ENCODE results near the genes IL23R, SRSF11, CTH, PTGER3 and NEGR1.

DNA sequence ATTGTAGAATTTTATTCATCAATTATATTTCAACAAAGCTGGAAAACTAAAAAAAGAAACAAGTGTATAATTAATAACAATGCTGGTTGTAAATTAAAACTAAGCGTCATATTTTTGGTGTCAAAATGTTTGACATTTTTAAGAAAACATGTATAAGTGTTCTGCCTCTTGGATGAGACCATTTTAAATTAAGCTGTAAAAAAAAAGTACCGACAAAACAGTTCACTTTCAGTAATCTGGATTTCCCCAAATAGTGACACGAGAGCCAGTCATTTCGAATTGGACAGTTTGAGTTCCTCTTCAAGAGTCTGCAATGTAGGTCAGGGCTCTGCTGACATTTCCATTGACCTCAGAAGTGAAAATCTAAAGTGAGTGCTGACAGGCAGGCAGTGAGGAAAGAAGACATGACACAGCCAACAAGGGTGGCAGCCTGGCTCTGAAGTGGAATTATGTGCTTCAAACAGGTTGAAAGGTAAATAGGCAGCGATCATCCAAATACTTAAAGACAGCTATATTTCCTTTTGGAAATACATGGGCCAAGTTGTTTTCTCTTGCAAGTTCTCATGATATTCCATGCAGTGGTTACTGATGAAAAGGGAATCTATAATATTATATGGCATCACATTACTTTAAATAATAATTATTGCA is at the start of gene IL23R:
Gene IL23R, plus strand, starts transcription at position 385 of the 648 bp plus-strand sequence.
- PRO-cap, result no peak
- RRBS, result no CpG with 5 or more reads among the region's 5 CpGs

DNA sequence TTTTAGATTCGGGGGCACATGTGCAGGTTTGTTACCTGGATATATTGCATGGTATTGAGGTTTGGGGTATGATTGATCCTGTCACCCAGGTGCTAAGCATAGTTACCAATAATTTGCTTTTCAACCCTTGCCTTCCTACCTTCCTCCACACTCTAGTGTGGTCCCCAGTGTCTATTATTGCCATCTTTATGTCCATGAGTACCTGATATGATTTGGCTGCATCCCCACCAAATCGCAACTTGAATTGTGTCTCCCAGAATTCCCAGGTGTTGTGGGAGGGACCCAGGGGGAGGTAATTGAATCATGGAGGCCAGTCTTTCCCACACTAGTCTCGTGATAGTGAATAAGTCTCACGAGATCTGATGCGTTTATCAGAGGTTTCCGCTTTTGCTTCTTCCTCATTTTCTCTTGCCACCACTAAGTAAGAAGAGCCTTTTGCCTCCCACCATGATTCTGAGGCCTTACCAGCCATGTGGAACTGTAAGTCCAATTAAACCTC is 41.0 kb downstream of the IL23R start:
- PRO-cap, result no peak
- RRBS, result no CpG with 5 or more reads among the region's 6 CpGs

GRCh38 chr1:67521845-67522409 is 91.7 kb upstream of the SERBP1 start:
- PRO-cap, result no peak
- RRBS, result no CpG with 5 or more reads among the region's 7 CpGs

GRCh38 chr1:67540177-67540860 is 110.1 kb upstream of the SERBP1 start:
- PRO-cap, result no peak
- RRBS, result no CpG with 5 or more reads among the region's 8 CpGs

DNA sequence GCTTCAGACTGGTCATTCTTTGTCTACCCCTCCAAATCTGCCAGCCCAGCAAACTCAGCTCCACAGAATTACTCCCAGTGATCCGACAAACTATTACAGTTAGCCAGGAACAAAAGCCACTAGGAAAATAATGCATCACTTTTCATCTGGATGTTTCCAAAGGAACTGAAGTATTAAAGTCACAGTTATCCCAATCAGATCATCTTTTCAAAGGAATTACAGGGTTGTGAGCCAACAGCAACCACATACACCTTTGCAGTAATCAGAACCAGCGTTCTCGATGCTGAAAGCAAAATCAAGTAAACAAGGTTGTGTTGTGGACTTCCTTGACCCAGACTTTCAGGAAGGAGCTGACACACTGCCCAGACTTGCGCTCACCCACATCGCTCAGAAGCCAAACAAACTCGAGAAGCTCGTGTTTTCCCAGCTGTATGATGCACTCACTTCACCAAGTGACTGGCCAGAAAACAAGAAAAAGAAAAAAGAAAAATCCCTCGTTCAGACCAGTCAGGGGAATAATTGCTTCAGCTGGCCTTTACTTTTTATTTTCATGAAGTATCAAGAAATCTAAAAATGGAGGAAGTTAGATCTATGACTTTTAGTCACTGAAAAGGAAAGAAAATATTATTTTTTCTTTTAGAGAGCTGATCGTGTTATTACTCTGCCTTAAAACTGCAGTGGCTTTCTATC is 66.3 kb upstream of the GADD45A start:
- PRO-cap, result no peak
- RRBS, result no CpG with 5 or more reads among the region's 9 CpGs

- PRO-cap, result no peak
- RRBS, result no CpG with 5 or more reads among the region's 2 CpGs
These were observed 2.2 kb downstream of the GADD45A start for GRCh38 chr1:67687296-67687594.

- PRO-cap, result no peak
- RRBS, result no CpG with 5 or more reads among the region's 2 CpGs
These were observed 30.8 kb downstream of the GADD45A start for GRCh38 chr1:67715823-67716259.

DNA sequence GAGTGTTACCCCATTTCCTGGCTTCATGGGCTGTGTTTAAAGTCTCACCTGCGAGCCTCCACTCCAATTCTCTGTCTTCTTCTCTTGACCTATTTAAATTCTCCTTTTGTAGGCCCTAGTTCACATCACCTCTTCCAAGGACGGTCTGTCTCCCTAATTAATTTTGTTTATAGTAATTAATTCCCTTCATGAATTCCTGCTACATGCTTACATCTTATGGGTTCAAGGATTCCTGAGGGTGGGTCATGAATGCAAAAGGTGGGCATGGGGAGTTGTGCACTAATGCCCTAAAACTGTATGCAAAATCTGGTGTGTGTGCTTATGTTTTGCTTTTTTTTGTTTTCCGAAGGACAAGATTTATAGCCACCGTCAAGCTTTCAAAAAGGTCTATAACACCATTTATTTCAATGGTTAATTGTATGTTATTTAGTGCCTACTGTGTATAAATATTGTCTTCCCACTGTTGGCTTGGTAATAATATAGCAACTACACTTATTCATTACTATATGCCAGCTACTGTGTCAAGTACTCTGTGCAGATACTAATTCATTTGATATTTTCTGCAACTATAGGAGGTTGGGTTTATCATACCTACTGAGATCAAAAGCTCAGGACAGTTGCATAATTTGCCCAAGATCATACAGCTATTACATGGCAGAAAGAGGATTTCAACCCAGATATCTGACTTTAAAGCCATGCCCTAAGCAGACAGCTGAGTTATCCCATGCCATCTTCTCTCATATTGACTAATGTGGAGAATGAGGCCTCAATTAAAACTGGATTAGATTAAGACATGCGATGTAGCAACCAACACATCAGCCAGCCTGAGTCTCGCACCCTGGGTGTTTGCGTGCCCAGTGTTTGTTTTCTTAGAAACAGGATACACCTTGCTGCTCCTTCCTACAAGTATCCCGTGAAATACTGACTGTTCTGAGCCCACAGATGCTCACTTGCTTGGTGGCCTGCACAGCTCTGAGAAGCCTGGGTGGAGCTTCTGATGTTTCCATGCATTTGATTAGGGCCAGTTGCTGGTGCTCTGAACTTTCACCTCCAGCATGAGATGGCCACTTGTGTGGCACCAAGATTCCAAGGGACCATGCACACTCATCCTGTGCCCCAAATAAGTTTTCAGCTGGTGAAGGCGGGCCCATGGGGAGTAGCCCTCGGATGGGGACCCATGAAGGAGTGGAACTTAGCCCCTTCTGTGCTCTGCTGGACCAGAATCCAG is 34.6 kb downstream of the GADD45A start:
- PRO-cap, result no peak
- RRBS, result no CpG with 5 or more reads among the region's 10 CpGs

- PRO-cap, result no peak
- RRBS, result no CpG with 5 or more reads among the region's 6 CpGs
These were observed 61.4 kb downstream of the GADD45A start for GRCh38 chr1:67746271-67746883.

DNA sequence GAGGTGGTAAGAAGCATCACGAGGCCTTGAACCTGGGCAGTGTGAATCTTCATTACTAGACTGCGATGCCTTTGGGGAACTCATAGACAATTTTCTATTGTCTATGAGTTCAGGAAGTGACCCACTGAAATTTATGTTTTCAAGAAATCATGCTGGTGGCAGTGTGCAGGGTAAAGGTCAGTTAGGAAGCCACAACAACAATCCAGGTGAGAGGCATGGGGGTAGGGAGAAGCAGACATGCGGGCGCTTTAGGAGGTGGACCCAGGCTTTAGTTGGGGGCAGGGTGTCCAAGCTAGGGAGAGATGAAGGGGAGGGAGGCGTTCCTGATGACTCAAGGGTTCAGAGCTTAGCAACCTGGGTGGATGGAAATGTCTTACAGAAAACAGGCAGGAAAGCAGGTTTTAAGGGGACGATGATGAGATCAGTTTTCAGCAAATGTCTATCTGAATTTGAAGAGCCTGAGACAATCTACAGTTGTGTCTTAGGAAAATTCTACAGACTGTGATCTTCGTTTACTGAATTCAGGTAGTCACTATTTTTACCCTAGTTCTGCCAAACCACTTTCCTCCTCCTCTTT is 14.3 kb downstream of the GNG12 start:
- PRO-cap, result no peak
- RRBS, result no CpG with 5 or more reads among the region's 7 CpGs

DNA sequence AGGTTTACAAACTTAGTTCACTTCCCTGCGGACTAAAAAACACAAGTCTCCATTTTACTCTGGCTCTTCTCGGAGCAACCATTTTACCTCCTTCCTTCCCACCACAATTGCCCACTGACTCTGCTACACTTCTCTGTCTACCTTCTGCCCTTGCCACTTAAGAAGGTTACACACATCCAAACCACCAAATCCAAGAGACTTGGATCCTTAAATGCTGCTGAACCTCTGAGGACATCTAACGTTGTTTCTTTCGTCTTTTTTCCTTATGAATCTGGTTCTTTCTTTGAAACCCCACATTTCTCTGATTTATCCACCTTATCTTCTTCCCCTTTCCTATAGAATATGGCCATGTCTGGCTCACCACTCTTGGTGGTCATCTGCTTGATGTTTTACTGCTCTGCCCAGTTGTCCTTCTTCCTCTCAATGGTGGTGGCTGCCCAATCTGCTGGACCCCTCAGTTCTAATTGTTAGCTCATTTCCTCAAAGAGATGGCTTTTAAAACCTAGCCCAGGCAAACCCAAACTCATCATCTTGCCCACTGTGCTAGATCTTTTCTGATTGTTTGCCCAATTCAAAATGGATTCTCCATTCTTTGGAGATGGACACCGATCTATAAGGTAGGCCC is 72.8 kb upstream of the DIRAS3 start:
- PRO-cap, result no peak
- RRBS, result no CpG with 5 or more reads among the region's 5 CpGs

DNA sequence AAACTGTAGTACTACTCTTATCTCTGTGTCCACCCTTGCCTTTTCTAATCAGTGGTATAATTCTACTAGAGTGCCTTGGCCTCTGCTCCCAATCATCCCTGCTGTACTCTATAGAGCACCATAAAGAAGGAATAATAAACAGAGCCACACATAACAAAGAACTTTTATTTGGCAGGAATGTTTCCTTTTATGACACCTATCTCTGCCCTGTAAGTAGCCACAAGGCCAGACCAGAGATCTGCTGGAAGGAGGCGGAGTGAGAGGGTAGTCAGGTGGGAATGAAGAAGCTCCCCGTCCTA is 32.8 kb downstream of the WLS start:
- PRO-cap, result no peak
- RRBS, result no CpG with 5 or more reads among the region's 2 CpGs

- PRO-cap, result no peak
- RRBS, result no CpG with 5 or more reads among the region's 6 CpGs
These were observed 13.9 kb downstream of the WLS start for GRCh38 chr1:68218370-68218962.

DNA sequence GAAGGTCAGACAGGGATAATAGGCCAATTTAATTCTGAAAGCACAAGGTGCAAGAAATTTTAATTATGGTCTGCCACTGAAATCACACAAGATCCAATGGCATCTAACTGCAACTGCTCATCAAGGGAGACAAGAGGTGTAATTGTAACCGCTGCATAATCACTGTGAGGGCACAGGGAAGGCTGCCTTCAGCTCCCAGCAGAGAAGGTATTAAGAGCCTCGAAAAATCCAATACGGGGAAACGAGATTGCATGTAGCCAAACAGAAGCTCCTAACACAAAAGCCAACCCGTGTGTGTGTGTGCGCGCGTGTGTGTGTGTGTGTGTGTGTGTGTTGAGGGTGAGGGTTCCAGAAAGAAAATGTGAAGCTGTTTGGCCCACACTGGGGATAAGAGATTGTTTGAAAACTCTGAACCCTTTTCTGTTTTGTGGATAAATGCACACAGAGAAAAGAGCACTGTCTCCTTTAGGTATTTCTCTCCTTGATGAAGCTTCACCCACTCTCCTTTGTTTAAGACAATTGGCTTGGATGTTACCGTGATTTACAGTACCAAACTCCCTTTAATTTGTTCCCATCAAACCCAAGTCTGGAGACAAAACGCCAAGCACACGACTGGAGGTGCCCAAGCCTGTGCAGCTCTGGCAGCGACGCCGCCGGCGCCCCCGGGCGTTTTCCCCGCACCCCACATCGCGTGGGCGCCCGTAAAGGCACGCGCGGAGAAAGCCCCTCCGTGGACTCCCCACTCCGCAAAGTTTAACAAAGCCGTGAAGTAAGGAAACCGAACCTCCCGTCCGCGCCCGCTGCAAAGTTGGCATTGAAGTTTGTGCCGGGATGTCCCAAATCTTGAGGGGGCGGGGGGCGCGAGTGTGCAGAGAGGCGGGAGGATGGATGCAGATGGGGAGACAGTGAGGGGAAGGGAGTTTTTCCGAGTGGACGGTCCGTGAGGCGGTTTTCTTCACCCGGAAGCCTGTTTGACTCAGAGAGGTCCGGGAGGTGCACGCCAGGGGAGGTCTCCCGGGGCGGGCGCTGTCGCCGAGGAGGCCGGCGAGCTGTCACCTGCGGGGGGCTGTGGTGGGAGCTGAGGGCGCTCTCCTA is 1.7 kb downstream of the WLS start:
- PRO-cap, result no peak
- RRBS, result 8% methylated on average over 3 of the region's 55 CpGs

GRCh38 chr1:70221186-70222435 is at the start of gene SRSF11:
SRSF11 (plus strand) TSS chr1:70221380.
- PRO-cap, result bidirectional peak, plus-strand start at chr1:70221477, minus-strand start at chr1:70221305; bidirectional peak, plus-strand start at chr1:70221911, minus-strand start at chr1:70221886
- RRBS, result 4% methylated on average over 4 of the region's 83 CpGs

DNA sequence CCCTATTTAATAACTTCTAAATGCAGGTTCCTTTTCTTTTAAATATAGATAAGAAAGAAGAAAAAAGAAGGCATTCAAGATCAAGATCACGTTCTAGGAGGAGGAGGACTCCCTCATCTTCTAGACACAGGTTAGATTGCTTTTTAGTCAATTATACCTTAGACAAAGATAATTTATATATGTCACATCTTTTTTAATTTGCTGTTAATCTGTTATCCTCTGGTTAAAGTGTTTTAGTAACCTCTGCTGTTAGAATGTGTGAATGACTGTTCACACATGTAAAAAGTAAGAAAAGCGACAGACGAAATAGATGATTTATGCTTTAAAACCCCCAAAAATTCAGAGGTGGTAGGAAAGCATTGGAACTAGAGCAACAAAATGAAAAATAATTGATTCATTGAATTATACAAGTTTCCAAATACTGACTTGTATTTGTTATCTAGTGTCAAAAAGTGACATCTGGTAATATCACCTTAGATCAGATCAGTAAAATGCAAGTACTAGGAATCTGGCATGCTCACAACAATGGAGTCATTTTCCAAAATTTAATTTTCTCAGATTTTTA is 18.3 kb downstream of the SRSF11 start:
- PRO-cap, result no peak
- RRBS, result no CpG with 5 or more reads among the region's 3 CpGs

DNA sequence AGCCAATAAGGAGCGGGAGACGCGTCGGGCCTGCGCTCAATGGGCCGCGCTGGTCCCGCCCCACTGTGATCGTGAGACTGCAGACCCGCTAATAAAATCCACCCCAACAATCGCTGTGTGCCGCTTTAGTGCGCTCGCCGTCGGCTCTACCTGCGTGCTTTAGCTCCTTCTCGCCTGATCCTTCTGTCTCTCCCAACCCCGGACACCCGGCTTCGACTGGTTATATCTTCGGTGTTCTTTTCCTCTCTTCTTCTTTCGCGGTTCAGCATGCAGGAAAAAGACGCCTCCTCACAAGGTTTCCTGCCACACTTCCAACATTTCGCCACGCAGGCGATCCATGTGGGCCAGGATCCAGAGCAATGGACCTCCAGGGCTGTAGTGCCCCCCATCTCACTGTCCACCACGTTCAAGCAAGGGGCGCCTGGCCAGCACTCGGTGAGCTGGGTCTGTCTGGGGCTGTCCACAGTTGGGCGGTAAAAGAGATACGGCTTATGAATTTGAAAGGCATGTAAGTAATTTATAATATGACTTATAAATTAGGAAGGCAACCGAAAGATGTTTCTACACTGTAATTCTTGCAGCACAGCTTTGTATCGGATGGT is at the start of gene CTH:
Gene CTH, plus strand, starts transcription at position 120 of the 602 bp plus-strand sequence.
- PRO-cap, result bidirectional peak, plus-strand start at position 120 of the sequence, minus-strand start outside the sequence
- RRBS, result no CpG with 5 or more reads among the region's 35 CpGs

DNA sequence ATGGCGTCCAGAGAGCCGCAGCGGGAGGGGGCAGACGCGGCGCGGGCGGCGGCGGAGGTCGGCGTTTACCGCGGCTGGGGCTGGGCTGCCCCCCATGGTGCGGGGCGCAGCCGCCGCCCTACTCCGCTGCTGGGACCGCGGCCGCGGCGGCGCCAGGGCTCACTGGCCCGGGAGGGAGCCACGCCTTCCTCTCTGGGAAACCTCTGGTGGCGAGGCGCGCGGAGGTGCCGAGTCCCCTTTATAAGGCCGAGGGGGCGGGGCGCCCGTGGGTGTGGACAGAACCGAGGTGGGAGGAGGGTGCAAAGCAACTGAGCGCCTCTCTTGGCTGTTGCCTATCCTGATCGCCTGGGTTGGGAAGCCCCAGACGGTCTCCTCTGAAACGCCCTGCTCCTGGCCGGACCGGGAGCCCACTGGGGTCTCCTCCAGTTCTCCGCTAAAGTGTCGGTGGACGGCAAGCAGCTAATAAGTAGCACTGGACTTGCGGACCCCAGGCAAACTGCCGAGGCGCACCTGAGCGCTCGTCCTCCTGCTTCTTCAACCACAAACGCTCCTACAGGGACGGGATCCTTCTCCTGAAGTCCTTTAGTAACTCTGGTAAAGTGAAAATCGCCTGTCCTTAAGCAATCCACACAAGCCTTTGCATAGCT is at the start of gene PTGER3:
Gene PTGER3, minus strand, starts transcription at position 216 of the 647 bp plus-strand sequence.
- PRO-cap, result no peak
- RRBS, result no CpG with 5 or more reads among the region's 54 CpGs

- PRO-cap, result no peak
- RRBS, result no CpG with 5 or more reads among the region's 7 CpGs
These were observed 770 bp upstream of the ZRANB2 start for GRCh38 chr1:71081572-71082038.

DNA sequence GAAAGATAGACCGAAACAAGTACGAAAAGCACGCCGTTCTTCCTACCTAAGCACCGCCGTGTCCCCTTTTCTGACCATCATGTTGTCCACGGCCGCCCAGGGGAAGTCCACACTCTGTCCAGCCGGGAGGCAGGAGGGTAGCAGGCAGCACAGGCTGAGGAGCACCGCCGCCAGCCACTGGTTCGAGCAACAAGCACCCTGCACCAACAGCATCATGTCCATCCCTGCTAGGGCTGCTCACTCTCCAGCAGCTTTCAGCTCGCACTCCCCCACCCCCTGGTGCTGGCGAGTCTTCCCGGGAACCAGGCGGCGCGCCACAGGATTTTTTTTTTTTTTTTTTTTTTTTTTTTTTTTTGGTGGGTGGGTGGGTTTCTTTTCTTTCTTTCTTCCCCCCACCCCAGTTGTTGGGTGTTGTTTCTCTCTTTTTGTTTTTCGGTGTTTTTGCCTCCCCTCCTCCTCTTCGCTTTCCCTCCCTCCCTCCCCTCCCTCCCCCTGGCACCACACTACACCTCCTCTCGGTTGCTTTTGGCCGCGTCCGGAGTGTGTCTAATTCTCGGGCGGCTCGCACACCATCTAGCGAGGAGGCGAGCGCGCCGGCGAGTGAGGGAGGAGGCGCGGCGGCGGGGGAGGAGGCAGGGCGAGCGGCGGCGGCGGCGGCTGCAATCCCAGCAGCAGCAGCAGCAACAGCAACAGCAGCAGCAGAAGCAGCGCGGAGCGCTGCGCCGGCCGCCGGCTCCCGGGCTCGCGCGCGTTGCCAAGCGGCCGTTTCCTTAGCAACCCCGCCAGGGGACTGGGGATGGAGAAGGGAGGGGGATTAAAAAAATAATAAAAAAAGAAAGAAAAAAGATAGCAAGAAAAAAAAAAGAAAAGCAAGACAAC is at the start of gene NEGR1:
Gene NEGR1, minus strand, starts transcription at position 267 of the 879 bp plus-strand sequence.
- PRO-cap, result bidirectional peak, plus-strand start at position 701 of the sequence, minus-strand start at position 601 of the sequence
- RRBS, result 3% methylated on average over 9 of the region's 58 CpGs

Measured in Caco-2 (cell line).